Colon Carcinoma Metastatic in the Lung (tissue), 2 donors: ENCODE data around the gene PATL2.

- PRO-cap, 2 experiments = peak in 2 of 2 experiments; most common minus-strand start chr15:43876273 (in 2)
Observed at GRCh38 chr15:43875942-43876631, 49.3 kb downstream of the WDR76 start.

GRCh38 chr15:43880605-43881236 is 53.9 kb downstream of the WDR76 start:
- PRO-cap, 2 experiments = no peak in any of the 2 experiments

DNA sequence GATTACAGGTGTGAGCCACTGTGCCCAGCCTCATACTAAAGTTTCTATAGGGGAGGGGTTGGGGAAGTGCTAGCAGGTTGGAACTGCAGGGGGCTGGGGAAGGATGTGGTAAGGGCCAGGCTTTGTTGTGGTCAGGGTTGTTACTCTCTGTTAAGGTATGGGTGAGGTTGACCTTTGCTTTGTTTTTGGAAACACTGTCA is 150.2 kb downstream of the WDR76 start:
- PRO-cap, 2 experiments = no peak in any of the 2 experiments

DNA sequence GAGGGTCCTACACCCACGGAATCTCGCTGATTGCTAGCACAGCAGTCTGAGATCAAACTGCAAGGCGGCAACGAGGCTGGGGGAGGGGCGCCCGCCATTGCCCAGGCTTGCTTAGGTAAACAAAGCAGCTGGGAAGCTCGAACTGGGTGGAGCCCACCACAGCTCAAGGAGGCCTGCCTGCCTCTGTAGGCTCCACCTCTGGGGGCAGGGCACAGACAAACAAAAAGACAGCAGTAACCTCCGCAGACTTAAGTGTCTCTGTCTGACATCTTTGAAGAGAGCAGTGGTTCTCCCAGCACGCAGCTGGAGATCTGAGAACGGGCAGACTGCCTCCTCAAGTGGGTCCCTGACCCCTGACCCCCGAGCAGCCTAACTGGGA is 36.2 kb upstream of the GOLM2 start:
- PRO-cap, 2 experiments = no peak in any of the 2 experiments

GRCh38 chr15:44296575-44297039 is 8.1 kb downstream of the GOLM2 start:
- PRO-cap, 2 experiments = peak in 1 of 2 experiments; most common minus-strand start chr15:44296752 (in 1)

DNA sequence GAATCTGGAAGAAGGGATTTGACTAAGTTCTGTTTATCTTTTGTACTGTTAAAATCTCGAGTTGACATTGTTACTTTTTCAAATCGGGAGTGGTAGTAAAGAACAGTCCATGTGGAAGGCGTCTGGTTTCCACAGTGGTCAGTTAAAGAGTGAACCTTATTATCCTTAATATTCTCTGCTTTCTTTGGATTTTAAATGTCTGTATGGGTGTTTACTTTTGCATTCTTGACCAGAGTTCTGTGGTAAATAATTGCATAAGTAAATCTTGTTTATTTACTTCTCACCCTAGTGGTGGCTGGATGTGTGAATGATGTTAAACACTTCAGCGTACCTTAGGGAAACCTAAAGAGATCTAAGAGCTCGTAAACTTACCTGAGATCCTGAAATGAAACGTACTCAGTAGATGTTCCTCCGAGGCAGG is 808 bp downstream of the CTDSPL2 start:
- PRO-cap, 2 experiments = no peak in any of the 2 experiments

- PRO-cap, 2 experiments = no peak in any of the 2 experiments
Observed at GRCh38 chr15:44535036-44535622, 1.8 kb upstream of the EIF3J start.

DNA sequence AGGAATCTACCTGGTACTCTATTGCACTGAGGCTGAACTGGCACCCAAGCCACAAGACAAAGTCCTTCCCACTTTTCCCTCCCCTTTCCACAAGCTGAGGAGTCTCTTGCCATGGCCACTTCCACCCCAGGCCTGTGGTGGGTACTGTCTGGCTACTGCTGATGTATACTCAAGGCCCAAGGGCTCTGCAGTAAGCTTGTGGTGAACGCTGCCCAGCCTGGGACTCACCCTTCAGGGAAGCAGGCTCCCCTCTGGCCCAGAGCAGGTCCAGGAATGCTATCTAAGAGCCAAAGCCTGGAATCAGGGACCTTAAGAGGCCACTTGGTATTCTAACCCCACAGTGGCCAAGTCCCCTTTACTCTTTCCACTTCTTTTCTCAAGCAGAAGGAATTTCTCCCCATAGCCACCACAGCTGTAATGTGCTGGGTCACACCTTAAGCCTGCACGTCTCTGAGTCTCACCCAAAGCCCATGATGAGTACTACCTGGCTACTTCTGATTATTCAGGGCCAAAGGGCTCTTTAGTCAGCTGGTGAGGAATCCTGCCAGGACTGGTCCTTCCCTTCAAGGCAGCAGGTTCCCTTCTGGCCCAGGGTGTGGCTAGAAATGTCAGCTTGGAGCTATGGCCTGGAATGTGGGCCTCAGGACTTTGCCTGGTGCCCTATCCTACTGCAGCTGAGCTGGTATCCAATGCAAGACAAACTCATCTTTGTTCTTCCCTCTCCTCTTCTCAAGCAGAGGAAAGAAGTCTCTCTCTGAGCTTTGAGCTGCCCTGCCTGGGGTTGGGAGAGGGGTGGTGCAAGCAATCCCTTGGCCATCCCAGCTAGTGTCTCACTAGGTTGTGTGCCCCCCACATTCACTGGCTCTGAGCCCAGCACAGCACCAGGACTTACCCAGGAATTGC is 4.0 kb downstream of the PATL2 start:
- PRO-cap, 2 experiments = no peak in any of the 2 experiments

GRCh38 chr15:44710636-44711467 is at the start of gene PATL2:
Gene PATL2 (minus strand): TSS chr15:44711323.
- PRO-cap, 2 experiments = peak in 2 of 2 experiments; most common minus-strand start chr15:44711338 (in 1)

DNA sequence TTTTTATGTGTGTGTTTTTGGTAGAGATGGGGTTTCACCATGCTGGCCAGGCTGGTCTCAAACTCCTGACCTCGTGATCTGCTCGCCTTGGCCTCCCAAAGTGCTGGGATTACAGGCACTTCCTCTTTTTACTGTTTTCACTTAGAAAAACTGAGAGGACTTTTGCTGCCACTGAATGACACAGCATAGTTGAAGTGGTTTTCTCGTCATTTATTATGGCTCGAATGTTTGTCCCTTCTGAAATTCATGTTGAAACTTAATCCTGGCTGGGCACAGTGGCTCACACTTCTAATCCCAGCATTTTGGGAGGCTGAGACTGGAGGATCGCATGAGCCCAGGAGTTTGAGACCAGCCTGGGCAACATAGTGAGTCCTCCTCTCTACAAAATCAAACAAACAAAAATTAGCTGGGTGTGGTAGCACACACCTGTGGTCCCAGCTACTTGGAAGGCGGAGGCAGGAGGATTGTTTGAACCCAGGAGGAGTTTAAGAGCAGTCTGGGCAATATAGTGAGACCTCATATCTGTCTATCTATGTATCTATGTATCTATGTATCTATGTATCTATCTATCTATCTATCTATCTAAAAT is 11.6 kb upstream of the TRIM69 start:
- PRO-cap, 2 experiments = no peak in any of the 2 experiments

DNA sequence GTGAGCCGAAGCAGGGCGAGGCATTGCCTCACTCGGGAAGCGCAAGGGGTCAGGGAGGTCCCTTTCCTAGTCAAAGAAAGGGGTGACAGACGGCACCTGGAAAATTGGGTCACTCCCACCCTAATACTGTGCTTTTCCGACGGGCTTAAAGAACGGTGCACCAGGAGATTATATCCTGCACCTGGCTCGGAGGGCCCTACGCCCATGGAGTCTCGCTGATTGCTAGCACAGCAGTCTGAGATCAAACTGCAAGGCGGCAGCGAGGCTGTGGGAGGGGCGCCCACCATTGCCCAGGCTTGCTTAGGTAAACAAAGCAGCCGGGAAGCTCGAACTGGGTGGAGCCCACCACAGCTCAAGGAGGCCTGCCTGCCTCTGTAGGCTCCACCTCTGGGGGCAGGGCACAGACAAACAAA is 3.1 kb downstream of the TRIM69 start:
- PRO-cap, 2 experiments = no peak in any of the 2 experiments

DNA sequence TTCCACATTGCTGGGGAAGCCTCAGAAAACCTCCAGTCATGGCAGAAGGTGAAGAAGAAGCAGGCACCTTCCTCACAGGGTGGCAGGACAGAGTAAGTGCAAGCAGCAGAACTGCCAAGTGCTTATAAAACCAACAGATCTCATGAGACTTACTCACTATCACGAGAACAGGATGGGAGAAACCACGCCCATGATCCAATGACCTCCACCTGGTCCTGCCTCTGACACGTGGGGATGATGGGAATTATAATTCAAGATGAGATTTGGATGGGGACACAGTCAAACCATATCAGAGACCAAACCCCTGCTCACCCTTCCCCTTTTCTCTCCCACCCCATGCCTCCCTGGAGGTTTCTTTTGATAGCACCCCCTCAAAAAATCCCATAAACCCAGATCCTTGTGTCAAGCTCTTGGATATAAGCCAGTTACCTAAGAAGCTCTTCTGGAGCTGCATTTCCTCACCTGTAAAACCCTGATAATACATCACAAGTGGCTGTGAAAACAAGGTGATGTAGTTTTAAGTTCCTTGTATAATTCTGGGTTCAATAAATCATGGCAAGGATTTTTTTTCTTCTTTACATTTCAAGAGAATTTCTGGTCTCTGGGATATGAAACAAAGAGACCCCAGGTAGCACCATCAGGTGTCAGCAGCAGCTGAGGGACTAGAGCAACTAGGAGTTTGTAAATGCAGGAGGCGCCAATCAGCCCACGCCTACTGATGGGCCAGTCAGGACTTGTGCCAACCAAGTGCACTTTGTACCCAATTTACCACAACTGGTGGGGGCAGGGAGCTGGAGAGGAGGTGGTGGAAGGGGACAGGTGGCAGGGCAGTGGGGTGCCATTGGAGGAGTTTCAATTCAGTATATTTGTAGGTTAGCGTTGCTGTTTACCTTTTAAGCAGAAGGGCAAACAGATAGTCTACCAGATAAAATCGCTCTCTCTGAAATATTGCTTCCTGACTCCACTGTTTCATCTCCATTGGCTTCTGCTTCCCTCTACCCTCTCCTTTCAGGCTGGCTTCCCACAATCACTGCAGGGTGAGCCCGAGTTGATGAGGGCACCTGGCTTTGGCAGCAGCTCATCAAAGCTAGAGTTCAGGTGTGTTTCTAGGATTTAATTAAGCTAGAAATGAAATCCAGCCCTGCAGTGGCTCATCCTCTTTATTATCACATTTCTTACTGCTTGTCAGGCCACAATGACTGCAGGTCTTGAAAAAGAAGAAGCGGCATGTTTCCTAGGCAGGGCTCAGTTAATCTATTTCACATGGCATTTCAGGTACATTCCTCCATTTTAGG is 75.5 kb downstream of the TRIM69 start:
- PRO-cap, 2 experiments = peak in 2 of 2 experiments; most common plus-strand start position 790 of the sequence (in 2); most common minus-strand start position 664 of the sequence (in 1)

DNA sequence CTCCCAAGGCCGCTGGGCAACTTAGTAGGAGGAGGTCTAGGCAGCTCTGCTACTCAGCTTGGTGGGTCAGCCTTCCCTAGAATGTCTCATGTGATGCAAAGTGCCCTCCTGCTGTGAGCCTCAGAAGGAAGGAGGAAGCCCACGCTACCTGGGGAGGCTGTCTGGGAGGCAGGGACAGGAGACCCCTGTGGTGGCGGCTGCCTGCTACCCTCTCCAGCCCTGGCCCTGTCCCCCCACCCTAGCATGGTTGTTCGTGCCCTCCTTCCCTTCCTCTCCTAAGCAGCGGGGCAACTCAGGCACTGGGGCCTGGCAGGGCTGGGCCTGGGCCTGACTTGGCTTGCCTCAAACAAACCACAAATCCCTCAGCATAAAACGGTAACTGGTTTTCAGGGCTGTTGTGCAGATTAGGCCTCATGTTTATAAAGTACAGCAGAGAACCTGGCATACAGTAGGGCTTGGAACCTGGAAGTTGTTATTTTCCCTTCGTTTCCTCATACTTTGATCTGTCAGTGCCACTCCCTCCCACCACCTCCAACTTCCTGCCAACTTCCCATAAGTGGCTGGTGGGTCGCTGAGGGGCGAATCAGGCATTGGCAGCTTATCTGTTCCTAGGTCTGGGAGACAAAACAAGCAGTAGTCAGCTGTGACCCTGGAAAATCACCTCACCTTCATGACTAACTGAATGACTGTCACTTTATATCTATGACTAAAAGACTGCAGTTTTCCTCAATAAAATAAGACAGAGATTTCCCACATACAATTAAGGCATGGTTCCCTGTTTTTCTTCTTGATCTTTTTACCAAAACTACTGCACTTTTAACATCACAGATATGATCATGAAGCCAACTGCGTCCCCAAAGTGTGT is 94.3 kb downstream of the TRIM69 start:
- PRO-cap, 2 experiments = no peak in any of the 2 experiments

- PRO-cap, 2 experiments = peak in 1 of 2 experiments; most common minus-strand start chr15:45024097 (in 1)
Observed at GRCh38 chr15:45023930-45024390, 965 bp downstream of the SORD start.

GRCh38 chr15:45082398-45082859 is 31.5 kb downstream of the DUOX2 start:
- PRO-cap, 2 experiments = no peak in any of the 2 experiments

- PRO-cap, 2 experiments = no peak in any of the 2 experiments
Observed at GRCh38 chr15:45152190-45152926, 22.6 kb downstream of the DUOX1 start.

- PRO-cap, 2 experiments = no peak in any of the 2 experiments
Observed at GRCh38 chr15:45253254-45253810, 1.3 kb downstream of the SLC28A2 start.

- PRO-cap, 2 experiments = no peak in any of the 2 experiments
Observed at GRCh38 chr15:45391930-45392607, 10.1 kb upstream of the SPATA5L1 start.

DNA sequence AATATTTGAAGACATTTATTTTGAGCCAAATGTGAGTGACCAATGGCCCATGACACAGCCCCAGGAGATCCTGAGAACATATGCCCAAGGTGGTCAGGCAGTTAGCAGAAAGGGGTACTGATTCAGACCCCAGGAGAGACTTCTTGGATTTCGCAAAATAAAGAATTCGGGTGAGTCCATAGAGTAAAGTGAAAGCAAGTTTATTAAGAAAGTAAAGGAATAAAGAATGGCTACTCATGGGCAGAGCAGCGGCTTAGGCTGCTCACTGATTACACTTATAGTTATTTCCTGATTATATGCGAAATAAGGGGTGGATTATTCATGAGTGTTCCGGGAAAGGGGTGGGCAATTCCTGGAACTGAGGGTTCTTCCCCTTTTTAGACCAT is 3.6 kb upstream of the BLOC1S6 start:
- PRO-cap, 2 experiments = no peak in any of the 2 experiments

GRCh38 chr15:45642232-45642546 is 7.4 kb downstream of the SQOR start:
- PRO-cap, 2 experiments = no peak in any of the 2 experiments